Glomerular endothelial cell (primary cell): ENCODE measurements around a stretch of chr7.

- RAMPAGE, long total RNA = no peak
Observed at GRCh38 chr7:50657209-50658279, 92.3 kb upstream of the DDC start.

DNA sequence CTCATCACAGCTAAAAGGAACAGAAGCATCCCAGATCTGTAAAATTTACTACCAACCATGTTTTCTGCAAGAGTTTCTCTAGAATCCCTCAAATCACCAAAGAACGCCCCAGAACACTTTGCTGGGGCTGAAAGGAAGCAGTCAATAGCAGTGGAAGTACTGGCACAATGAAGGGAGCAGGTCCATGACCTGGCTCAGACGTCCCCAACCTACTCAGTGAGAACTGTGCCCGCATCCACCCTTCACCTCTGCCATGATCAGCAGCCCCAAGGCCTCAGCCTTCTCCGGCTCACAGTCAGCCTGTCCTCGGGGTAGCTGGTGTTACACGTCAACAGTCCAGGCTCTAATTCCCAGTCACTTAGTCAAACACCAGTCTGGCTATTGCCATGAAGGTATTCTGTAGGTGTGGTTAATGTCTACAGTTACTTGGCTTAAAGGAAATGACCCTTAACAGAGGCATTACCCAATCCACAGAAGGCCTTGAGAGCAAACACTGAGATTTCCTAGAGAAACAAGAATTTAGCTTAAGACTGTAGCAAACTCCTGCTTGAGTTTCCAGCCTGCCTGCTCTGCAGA is 49.2 kb downstream of the GRB10 start:
- RAMPAGE, long total RNA = no peak

DNA sequence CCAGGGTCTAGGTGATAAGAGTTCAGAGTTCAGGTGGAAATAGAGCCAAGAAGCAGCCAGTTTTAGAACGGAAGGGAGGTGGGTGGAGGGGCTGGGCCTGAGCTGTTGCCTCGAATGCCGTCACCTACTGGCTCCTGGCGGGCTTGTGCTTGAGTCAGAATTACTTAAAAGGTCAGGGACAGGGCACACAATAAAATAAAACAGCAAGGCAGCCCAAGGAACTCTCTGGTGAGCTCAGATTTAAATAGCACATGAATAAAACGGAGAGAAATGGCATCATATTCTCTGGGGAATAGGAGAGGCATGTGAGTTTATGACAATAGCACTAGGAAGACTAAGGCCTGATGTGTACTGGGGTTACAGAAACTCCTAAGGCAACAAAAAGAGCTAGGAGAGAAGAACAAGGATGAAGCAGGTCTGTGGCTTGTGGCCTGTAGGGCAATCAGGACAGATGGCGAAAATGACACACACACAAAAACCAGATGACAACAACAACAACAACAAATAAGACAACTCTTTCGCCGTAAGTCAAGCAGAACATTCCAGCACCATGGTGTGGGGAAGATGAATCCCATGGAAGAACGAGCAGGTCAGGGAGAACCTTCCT is 56.4 kb upstream of the GRB10 start:
- RAMPAGE, long total RNA = no peak

GRCh38 chr7:50962955-50963376 is 180.3 kb upstream of the GRB10 start:
- RAMPAGE, long total RNA = no peak

DNA sequence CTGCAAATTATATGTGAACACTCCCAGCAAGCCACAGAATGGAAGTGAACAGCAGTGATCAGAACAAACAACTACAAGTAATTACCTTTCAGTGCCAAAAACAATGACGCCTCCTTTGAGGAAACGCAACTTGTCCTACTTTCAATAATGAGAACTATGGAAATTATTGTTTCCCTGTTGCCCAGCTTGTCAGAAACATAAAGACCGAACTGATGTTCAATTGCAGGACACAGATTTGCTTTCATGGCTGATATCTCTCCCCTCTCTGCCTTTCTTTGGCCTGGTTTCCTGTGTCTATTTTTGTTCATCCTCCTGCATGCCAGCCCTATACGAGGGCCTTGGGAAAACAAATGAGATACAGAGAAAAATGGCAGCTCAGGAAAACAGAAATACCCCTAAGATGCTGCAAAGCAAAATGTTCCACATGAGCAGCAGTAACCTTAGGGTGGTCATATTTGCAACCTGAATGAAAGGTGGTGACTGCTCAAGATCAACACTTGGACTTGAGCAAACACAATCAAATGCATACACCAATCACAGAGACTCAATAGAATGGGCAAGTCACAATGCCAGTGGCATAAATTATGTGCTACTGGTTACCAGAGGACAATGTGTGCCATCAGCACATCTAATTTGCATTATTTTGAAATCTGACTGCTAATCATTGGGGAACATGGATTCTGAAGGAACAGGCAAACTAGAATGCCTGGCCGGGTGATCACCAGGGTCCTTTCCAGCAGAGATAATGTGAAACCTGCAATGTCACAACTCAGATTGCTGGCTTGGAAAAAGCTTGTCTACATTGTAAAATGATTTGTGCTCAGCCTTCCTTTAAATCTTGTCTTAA is 26.7 kb downstream of the COBL start:
- RAMPAGE, long total RNA = no peak

GRCh38 chr7:51315801-51316312 is 752 bp downstream of the COBL start:
- RAMPAGE, long total RNA = no peak

GRCh38 chr7:51356927-51357797 is 40.6 kb upstream of the COBL start:
- RAMPAGE, long total RNA = no peak

DNA sequence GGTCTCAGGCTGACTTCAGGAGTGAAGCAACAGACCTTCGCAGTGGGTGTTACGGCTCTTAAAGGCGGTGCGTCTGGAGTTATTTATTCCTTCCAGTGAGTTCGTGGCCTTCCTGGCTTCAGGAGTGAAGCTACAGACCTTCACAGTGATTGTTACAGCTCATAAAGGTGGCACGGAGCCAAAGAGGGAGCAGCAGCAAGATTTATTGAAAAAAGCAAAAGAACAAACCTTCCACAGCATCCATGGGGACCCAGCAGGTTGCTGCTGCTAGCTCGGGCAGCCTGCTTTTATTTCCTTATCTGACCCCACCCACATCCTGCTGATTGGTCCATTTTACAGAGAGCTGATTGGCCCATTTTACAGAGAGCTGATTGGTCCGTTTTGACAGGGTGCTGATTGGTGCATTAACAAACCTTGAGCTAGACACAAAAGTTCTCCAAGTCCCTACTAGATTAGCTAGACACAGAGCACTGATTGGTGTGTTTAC is 605.0 kb upstream of the POM121L12 start:
- RAMPAGE, long total RNA = no peak

DNA sequence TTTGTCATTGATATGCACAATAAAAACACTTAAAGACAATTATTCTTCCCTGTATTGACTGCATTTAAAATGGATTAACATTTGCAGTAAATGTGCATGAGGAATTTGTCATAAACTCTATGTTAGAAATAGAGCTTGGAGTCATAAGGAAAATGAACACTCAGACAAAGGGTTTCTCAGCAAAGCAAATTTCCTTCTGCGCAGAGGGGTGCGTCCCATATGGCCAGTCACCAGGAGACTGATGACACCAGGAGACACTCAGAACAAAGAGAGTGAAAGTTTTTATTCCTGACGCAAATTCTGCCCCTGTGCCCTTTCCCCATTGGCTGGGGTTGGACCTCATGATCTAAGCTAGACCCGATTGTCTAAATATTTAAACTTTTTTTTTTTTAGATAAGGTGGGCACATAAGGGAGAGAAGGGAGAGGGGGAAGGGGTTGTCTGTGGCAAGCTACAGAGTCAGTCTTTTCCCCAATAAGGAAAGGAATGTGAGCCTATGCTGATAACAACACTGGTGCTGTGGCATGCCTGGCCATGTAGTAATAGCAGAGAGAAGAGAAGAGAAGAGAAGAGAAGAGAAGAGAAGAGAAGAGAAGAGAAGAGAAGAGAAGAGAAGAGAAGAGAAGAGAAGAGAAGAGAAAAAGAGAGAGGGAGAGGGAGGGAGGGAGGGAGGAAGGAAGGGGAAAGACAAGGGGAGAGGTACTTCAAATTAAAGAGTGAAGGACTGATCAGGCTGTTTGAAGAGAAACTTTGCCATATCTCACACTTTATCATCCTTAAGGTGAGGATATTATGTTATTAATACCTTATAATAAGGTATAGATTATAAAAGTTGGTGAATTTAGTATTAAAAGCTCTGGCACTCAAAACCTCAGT is 202.1 kb downstream of the POM121L12 start:
- RAMPAGE, long total RNA = no peak

GRCh38 chr7:55018088-55018332 is 807 bp upstream of the EGFR start:
- RAMPAGE, long total RNA = no peak

DNA sequence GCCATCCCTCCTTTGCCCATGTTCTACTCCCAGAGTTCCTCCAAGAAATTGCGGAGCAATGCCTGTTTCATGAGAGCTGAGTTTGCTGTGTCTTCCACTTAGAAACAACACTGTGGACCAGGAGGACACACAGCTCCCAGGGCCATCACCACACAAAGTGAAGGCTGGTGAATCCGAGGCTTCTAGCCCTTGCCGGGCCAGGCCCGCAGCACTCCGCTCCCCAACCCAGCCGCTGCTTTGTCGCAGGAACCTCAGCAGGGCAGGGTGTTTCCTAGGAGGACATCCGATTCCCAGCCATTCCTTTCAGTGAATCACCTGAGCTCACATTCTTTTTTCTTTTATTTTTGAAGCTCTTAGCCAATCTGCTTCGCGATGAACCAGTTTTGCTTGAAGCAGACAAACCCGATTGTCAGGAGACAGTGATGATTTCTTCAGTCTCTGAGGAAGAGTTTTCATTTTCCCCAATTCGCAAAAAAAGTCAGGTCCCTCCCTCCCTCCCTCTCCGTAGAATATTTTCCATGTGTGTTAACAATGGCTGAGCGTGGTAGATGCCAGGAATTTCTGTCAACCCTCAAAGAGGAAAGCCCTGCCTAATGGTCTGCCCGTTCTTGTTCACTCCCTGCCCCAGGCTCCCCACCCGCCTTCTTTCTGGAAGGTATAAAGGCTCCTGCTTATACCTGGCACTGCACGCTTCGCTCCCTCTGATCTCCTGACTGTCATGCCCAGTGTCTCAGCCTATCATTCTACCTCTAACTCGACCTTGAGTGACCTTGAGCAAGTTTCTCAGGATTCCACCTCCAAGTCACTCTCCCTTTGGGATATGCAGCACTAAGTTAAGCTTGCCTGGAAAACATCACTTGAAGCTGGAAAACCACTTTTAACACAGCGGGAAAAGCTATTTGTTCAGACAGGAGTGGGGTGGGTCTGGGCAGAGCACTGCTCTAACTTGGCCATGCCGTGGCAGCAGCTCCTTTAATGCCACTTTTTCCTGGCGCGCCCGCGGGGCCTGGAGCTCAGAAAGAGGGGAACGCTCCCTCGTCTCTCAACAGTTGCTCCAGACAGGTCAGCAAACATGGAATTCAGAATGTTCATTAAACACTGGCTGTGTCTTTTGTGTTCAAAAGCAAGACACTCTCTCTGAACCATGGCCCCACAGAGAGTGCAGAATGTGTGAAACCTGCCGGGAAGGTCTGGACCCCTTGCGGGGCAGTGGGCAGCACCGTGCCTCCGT is 35.1 kb downstream of the EGFR start:
- RAMPAGE, long total RNA = no peak

GRCh38 chr7:55065449-55066325 is 46.9 kb downstream of the EGFR start:
- RAMPAGE, long total RNA = no peak

GRCh38 chr7:55130389-55131285 is 111.8 kb downstream of the EGFR start:
- RAMPAGE, long total RNA = no peak

DNA sequence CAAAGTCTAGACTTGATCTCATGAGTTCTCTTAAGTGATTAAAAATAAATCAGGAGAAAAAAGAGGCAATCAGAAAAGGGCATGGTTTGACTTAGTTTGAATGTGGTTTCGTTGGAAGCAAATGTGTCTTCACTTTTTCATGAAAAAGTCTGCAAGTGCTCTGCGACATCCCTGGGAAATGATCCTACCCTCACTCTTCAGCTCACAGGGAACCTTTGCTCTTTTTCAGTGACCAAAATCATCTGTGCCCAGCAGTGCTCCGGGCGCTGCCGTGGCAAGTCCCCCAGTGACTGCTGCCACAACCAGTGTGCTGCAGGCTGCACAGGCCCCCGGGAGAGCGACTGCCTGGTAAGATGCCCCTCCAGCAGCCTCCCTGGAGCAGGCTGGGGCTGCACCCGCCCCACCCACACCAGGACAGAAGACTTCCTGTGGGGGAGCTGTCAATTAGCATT is 133.5 kb downstream of the EGFR start:
- RAMPAGE, long total RNA = no peak

DNA sequence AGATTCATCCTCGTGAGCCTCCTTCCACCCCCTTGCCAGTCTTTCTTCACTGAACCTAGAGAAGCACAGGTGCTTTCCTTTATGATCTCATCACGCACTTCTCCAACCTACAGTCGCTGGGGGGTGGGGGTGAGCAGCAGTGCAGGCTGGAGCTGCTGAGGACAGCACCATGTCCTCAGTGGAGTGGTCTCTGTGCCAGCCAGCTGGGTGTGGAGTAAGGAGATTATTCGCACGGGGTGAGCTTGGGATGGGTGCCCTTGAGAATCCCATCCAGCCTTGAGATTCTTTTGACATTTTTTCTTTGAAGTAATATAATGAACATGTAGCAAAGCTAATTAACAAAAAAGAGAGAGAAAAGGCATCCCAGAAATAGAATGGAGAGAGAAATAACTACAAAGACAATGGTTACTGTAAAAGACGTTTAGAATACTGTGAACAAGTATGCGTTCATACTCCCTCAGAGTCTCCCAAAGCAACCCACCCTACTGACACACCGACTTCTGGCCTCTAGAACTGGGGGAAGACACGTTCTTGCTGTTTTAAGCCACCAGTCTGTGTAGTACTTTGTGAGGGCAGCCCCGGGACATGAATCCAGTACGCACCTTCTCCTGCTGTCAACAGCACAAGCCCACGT is 87.9 kb downstream of the VOPP1 start:
- RAMPAGE, long total RNA = no peak

- RAMPAGE, long total RNA = no peak
Observed at GRCh38 chr7:55526299-55526621, 46.0 kb downstream of the VOPP1 start.

- RAMPAGE, long total RNA = no peak
Observed at GRCh38 chr7:55534152-55534951, 38.0 kb downstream of the VOPP1 start.

GRCh38 chr7:55555099-55555507 is 17.2 kb downstream of the VOPP1 start:
- RAMPAGE, long total RNA = no peak

- RAMPAGE, long total RNA = no peak
Observed at GRCh38 chr7:55928159-55928530, 23.5 kb upstream of the MRPS17 start.

DNA sequence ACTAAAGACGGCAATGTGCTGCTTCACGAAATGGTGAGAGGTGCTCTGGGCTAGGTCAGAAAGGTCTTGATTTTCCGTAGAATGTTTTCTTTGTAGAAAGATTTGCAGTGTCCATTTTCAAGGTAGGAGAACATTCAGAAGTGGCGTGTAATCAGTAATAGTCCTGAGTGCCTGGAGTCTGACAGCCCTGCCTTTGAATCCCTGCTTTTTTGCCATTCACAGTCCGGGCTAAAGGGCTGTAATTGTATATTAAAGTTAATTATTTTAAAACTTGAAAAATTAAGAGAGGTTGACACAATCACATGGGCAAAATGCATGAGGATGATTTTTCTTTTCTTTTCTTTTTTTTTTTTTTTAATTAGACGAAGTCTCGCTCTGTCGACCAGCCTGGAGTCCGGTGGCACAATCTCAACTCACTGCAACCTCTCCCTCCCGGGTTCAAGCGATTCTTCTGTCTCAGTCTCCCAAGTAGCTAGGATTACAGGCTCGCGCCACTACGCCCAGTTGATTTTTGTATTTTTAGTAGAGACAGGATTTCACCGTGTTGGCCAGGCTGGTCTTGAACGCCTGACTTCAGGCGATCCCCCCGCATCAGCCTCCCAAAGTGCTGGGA is 994 bp downstream of the CCT6A start:
- RAMPAGE, long total RNA = no peak